Keratinocyte (primary cell): ENCODE measurements around the genes APOL4 and IFT27.

CAGE:
- cytosol, long polyA minus RNA: no peak
- cytosol, long polyA plus RNA: no peak
- long polyA plus RNA: no peak
- nucleus, long polyA minus RNA: no peak
- nucleus, long polyA plus RNA: no peak
These were observed at the start of gene APOL4 for GRCh38 chr22:36201504-36202302. Gene APOL4 (minus strand): TSS chr22:36201809.

CAGE:
- cytosol, long polyA minus RNA: no peak
- cytosol, long polyA plus RNA: no peak
- long polyA plus RNA: no peak
- nucleus, long polyA minus RNA: no peak
- nucleus, long polyA plus RNA: no peak
These were observed 18.8 kb upstream of the APOL4 start for GRCh38 chr22:36220394-36220876.

DNA sequence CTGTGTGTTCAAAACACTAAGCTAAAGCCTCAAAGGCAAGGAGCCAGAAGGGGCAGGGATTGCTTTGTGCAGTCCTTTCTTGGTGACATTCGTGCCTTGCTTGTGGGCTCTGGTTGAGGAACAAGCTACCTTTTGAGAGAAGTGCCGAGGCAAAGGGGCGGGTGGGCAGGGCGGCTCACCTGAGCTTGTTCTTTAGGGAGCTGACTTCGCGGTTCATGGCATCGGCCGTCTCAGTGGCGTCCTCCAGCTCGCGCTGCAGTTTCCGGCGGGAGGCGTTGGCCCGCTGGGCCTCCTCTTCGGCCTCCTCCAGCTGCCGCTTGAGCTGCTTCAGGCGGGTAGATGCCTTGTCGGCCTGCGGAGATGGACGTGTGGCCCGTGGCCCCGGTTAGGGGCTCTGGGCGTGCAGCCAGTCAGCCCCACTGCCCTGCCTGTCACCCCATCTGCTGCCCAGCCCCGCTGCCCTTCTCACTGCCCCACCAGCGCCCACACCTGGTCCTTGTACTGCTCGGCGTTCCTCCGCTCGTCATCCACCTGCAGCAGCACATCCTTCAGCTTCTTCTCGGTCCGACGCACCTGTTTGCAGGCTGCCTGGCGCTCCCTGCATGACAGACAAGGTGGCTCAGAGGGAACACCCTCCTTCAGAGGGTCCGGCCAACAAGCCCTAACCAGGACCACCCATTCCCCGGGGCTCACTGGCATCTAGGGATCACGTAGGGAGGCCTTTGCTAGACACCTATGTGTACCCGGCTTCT lies 31.2 kb downstream of the APOL1 start:
CAGE:
- cytosol, long polyA minus RNA: no peak
- cytosol, long polyA plus RNA: no peak
- long polyA plus RNA: no peak
- nucleus, long polyA minus RNA: no peak
- nucleus, long polyA plus RNA: start-site peak on the plus strand centred at position 541 of the sequence, 108 bp wide, 5 and 22 reads in 2 replicates

DNA sequence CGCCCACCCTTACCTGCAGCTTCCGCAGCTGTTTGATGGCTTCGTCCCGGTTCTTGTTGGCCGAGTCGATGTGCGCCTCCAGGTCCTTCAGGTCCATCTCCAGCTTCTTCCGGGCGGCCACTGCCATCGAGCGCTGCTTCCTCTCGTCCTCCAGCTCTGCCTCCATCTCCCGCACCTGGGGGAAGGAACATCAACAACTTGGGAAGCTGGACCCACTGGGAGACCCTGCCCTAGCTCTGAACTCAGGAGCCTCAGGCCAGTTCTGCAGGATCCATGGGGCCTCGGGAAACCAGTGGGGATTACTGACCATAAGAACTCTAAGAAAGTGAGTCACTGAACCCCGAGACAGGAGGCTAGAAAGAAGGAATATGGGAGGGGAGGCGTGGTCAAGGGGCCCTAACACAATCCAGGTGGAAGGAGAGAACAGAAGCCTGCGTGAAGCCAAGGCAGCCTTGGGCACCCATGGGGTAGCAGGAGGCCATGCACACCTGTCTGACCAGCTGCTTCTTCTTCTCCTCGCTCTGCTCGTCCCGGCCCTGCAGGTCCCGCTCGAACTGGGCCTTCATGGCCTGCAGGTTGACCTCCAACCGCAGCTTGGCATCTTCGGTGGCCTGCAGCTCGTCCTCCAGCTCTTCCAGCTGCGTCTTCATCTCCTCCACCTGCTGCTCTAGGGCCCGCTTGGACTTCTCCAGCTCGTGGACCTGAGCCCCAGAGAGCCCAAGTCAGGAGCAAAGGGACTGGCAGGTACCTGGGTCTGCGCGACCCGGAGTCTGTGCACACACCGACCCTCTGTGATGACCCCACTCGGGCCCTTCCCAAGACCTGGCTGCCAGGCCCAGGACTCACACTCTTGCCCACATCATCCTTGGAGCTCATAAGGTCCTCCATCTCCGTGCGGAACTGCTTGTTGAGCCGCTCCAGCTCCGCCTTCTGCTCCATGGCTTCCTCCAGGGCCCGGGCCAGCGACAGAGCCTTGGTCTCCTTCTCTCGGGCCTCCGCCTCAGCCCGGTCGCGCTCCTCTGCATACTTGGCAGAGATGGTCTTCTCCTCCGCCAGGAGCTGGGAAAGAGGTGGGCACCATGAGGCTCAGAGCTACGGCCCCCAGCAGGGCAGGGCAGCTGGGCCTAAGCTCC lies 35.7 kb downstream of the APOL1 start:
CAGE:
- cytosol, long polyA minus RNA: start-site peak on the minus strand centred at position 51 of the sequence, 18 bp wide, 55 reads; start-site peak on the minus strand centred at position 917 of the sequence, 132 bp wide, 201 reads
- cytosol, long polyA plus RNA: no peak
- long polyA plus RNA: no peak
- nucleus, long polyA minus RNA: start-site peak on the minus strand centred at position 99 of the sequence, 139 bp wide, 475 reads; start-site peak on the minus strand centred at position 537 of the sequence, 61 bp wide, 161 reads; start-site peak on the minus strand centred at position 951 of the sequence, 198 bp wide, 714 reads
- nucleus, long polyA plus RNA: no peak

CAGE:
- cytosol, long polyA minus RNA: no peak
- cytosol, long polyA plus RNA: no peak
- long polyA plus RNA: no peak
- nucleus, long polyA minus RNA: no peak
- nucleus, long polyA plus RNA: no peak
These were observed 36.5 kb downstream of the APOL1 start for GRCh38 chr22:36289372-36289818.

DNA sequence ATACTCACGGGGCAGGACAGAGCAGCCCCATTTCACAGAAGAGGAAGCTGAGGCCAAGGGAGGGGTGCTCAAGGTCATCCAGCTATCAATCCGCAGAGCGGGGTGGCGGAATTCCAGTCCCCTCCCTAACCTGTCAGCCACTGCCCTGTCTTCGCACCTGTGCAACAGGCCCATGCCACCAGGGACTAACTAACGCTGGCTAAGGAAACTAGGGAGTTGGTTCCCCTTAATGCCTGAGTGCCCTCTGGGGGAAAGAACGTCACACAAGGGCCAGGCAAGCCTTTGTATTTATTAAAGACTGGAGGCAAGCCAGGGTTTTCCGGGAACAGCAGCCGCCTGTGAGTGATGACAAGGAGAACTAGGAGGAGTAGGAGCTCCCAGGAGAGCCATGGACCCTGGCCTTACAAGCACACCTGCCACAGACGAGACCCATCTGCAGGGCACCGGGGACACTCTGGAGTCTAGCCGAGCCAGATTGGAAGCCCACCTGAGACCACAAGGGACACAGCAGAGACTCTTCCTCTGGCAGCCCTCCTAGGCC lies 64.5 kb downstream of the MYH9 start:
CAGE:
- cytosol, long polyA minus RNA: no peak
- cytosol, long polyA plus RNA: no peak
- long polyA plus RNA: no peak
- nucleus, long polyA minus RNA: no peak
- nucleus, long polyA plus RNA: no peak

DNA sequence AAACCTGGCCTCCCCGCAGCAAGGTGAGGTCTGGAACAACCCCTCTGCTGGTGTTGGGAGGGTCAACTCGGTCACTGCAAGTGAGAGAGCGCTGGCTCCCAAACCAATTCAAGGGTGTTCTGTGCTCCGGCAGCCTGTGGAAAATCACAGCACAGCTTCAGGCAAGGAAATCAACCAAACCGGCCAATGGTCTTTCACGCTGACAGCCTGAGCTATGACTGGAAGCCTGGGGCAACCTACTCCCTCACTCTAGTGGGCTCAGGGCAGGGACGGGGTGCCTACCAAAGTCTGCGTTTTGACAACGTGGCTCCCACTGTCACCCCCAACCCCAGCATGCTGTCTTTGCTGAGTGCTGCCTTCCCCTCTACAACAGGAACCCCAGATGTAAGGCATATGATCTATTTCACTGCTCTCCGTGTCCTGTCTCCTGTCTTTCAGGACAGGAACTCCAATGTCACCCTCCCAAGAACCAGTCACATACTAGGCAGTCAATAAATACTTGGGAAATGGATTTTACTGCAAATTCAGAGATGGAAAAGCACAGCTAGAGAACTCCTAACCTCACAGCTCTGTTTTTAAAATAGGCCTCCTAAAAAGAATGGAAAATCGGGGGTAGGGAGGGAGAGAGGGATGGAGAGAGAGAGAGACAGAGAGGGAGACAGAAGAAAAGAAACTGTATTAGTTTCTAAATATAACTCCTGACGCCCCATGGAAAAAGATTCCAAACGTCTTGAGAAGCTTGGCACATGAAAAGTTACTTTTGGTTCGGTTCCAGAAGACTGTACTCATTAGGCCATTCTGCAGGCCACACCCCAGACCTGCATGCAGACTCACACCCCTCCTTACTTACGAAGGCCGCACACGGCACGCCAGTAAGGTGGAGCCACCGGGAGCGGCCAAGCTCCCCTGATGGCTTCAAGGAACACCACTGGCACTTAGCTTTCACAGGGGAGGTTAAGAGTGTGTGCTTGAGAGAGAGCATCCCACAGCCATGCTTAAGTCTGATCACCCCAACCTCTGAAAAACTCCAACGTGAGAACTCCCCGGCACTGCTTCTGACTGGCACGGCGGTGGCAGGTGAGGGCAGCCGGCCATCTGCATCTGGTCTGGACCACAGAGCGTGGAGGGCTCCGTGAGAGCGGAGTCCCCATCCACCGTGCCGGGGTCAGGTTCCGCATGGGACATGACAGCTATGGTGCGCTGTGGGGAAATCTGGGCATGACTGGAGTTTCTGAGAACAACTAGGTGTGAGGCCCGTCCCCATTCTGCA lies 62.8 kb downstream of the MYH9 start:
CAGE:
- cytosol, long polyA minus RNA: no peak
- cytosol, long polyA plus RNA: no peak
- long polyA plus RNA: no peak
- nucleus, long polyA minus RNA: no peak
- nucleus, long polyA plus RNA: no peak

DNA sequence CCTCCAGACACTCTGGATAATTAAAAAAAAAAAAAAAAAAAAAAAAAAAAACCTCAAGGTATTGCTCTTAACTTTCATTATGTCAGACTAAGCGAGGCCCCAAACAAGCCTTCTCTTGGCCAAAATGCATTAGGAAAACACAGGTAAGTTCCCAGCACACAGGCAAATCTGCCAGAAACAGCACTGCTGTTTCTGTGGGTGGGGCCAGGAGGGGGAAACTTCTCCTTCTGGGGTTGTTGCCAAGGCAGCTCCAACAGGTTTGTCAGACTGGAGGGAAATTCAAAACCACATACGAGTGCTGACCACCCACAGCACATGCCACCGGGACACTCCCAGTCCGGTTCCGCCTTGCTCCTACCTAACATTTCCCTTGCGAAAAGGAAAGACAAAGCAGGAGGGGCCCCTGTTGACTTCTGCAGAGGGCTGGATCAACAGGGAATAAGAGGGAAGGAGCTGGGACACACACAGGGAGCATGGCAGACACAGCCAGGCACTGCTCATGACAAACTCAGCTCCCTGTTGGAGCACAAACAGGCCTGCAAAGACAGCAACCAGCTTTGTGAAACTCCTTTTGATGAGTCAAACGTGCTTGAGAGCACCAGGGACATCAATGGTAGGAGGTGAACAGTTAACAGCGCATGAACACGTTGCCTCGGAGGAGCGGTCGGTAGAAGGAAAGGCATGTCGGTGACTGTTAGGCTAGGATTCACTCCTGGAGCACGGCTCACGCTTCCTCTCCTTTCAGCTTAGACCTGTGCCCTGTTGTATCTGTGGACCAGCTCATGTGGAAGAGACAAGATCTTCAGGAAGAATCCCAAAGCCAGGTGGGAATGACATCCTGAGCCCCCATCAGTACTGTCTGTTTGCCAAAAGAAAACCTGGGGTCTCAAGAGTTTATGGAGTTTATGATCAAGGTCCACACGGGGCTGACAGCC lies 54.9 kb downstream of the MYH9 start:
CAGE:
- cytosol, long polyA minus RNA: no peak
- cytosol, long polyA plus RNA: no peak
- long polyA plus RNA: no peak
- nucleus, long polyA minus RNA: no peak
- nucleus, long polyA plus RNA: no peak

DNA sequence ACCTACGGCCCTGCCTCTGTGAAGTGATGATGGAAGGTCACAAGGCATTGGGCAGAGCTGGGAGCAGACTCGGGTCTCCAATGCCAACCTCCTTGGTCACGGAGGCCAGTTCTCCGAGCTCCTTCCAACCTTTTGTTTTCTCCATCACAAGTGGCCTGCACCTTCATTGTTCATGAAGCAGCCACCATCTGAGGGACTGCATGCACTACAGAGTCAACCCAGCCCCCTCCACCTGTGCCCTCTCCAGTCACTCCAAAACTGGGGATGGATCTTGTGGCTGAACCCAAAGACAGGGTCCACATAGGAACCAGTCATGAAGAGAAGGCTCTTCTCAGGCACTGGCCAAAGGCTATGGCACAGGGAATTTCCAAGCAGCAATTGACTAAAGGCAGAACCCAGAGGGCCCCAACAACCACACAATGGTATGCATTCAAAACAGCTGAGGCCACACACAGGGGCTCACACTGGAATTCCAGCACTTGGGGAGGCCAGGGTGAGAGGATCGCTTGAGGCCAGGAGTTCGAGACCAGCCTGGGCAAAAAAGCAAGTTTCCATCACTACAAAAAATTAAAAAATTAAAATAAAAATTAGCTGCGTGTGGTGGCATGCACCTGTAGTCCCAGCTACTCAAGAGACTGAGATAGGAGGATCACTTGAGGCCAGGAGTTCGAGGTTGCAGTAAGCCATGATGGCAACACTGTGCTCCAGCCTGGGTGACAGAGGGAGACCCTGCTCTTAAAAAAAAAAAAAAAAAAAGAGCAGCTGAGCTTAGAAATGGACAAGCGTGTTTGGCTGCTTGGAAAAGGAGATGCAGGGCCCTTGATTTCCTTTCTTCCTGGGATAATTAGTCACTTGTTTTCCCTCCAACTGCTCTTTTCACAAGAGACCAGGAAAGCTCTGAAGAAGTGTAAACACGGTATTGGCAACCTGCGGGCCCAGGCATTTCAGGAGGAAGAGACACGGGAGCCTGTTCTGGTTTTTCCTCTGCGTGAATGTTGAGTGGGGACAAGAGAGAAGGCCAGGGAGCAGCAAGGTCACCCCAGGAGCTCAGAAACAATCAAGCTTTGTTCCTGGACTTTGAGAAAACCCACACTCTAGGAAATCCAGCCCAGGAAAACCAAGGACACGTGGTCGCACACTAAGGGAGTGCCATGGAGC lies 44.6 kb downstream of the MYH9 start:
CAGE:
- cytosol, long polyA minus RNA: no peak
- cytosol, long polyA plus RNA: no peak
- long polyA plus RNA: no peak
- nucleus, long polyA minus RNA: no peak
- nucleus, long polyA plus RNA: no peak

DNA sequence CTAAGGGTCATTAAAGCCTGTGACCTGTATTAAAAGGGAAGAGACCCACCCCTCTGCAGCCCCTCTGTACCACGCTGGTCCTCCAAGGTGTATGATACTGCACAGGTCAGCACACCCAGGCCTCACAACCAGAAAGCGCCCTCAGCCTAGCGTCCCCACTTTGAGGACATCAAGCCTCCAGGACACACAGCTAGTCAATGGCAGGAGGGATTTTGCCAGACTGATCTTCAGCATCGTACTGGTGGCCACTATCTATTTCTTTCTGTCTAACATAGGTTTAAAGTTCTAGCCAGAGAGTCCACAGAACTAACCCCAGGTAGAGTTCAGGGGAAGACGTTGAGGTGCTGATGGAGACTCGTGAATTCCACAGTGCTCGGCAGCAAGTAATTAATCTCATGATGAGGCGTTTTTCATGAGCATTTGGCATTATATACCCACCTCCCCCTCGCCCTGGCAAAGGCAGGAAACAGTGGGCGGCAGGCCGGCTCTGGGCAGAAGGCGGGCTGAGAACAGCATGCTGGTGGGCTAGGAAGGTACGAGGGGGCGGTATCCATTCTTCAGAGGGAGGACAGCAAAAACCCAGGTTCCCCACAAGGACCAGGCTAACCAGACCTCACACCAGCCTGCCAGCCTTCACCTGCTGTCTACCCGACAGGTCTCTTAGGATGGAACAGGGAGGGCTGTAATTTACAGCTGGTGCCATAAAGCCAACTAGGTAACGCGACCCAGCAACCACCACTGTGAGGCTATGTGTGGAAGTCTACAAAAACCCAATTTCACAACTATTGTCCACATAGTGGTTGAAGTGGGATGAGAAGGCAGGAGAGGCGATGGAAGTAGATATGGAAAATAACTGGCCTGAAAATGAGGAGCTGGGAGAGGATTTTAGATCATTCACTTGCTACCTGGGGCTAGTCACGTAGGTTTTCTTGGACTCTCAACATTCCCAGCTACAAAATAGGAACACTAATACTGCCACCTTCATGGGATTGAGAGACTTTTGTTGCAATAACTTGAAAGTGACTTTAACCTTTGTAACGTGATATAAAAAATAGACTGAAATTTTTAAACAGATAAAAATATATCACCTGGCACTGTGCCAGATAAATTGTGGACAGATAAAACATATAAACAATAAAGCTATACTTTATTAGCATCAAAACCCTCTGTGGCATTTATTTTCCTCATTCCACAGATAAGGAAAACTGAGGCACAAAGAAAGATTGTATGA lies 18.4 kb downstream of the MYH9 start:
CAGE:
- cytosol, long polyA minus RNA: no peak
- cytosol, long polyA plus RNA: no peak
- long polyA plus RNA: no peak
- nucleus, long polyA minus RNA: no peak
- nucleus, long polyA plus RNA: no peak

CAGE:
- cytosol, long polyA minus RNA: no peak
- cytosol, long polyA plus RNA: no peak
- long polyA plus RNA: no peak
- nucleus, long polyA minus RNA: no peak
- nucleus, long polyA plus RNA: no peak
These were observed 1.2 kb downstream of the MYH9 start for GRCh38 chr22:36386298-36387301.

DNA sequence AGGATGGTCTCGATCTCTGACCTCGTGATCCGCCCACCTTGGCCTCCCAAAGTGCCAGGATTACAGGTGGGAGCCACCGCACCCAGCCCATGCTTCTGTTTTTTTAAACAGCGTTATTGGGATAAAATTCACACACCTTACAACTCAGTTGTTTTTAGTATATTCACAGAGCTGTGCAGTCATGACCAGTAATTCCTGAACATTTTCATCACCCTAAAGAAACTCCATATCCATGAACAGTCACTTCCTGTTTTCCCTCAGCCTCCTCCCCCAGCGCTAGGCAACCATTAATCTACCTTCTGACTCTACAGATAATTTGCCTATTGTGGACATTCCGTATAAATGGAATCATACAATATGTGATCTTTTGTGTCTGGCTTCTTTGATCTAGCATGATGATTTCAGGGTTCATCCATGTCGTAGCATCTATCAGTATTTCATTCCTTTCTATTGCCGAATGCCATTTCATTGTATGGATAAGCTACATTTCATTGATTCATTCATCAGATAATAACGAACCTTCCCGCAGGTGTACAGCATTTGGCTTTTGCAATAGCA lies 10.8 kb upstream of the MYH9 start:
CAGE:
- cytosol, long polyA minus RNA: no peak
- cytosol, long polyA plus RNA: no peak
- long polyA plus RNA: no peak
- nucleus, long polyA minus RNA: no peak
- nucleus, long polyA plus RNA: no peak

GRCh38 chr22:36405128-36406231 lies 17.7 kb upstream of the MYH9 start:
CAGE:
- cytosol, long polyA minus RNA: no peak
- cytosol, long polyA plus RNA: no peak
- long polyA plus RNA: no peak
- nucleus, long polyA minus RNA: no peak
- nucleus, long polyA plus RNA: no peak

GRCh38 chr22:36453254-36453712 lies 28.2 kb downstream of the TXN2 start:
CAGE:
- cytosol, long polyA minus RNA: no peak
- cytosol, long polyA plus RNA: no peak
- long polyA plus RNA: no peak
- nucleus, long polyA minus RNA: no peak
- nucleus, long polyA plus RNA: no peak

GRCh38 chr22:36465659-36466124 lies 15.7 kb downstream of the TXN2 start:
CAGE:
- cytosol, long polyA minus RNA: no peak
- cytosol, long polyA plus RNA: no peak
- long polyA plus RNA: no peak
- nucleus, long polyA minus RNA: no peak
- nucleus, long polyA plus RNA: no peak

DNA sequence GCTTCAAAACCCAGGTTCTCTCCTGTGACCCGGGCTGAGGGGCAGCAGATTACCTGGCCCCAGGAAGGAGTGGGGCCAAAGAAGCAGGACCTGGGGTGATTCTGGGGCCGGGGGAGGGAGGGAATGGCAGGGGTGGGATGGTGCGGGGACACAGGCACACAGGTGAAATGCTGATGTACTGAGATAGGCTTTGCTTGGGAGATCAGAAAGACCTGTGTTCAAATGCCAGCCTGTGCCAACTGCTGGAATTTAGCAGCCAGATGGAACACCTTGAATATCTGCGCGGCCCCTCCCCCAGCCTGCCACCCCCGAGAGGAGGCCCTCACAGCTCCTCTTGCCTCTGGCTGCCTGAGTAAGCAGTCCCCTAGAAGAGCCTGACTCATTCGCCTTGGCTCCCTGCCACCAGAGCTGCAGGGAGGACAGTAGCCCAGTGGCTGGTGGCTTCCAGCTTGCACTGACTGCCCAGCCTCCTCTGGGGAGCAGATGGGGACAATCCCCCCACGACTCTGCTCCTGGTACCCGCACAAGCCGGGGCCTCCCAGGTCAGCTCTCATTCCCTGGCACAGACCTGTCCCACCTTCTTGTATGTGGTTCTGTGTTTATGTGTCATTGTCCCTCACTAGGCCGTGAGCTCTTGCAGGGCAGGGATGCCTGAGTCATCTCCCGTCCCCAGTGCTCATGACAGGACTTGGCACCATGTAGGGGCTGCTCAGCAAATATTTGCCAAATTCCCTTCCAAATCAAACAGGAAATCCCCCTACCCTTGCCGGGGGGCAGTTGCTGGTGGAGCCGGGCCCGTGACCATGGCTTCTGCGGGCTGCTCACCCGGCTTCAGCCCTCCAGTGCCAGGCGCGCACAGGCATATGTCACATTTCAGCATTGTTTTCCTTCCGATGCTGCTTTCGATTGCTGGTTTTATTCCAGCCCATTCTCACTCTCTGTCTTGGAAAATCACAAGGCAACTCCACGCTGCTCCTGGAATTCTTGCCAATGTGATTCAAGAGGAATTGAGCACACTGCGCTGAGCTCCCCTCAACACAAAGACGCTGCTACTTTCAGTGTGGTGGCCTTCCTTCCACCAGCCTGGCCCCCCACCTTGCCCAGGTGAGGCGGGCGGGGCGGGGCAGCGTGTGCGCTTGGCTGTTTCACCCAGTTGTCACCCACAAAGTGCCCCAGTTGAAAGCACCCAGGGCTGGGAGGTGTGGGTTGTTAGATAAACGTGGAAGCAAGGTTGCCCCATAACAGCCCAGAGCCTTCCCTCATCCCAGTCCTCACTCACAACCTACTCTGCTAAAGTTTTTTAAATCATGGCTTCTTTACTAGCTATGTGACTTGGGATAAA lies 43.5 kb downstream of the CACNG2 start:
CAGE:
- cytosol, long polyA minus RNA: no peak
- cytosol, long polyA plus RNA: no peak
- long polyA plus RNA: no peak
- nucleus, long polyA minus RNA: no peak
- nucleus, long polyA plus RNA: no peak

CAGE:
- cytosol, long polyA minus RNA: no peak
- cytosol, long polyA plus RNA: no peak
- long polyA plus RNA: no peak
- nucleus, long polyA minus RNA: no peak
- nucleus, long polyA plus RNA: no peak
These were observed 34.5 kb downstream of the IFT27 start for GRCh38 chr22:36741326-36741882.

GRCh38 chr22:36775518-36776748 lies at the start of gene IFT27:
Gene IFT27 (minus strand): TSS chr22:36776119.
CAGE:
- cytosol, long polyA minus RNA: start-site peak on the minus strand at chr22:36776091-36776117, 5 reads
- cytosol, long polyA plus RNA: no peak
- long polyA plus RNA: no peak
- nucleus, long polyA minus RNA: no peak
- nucleus, long polyA plus RNA: no peak

GRCh38 chr22:36921221-36921741 lies 7.9 kb downstream of the CSF2RB start:
CAGE:
- cytosol, long polyA minus RNA: no peak
- cytosol, long polyA plus RNA: no peak
- long polyA plus RNA: no peak
- nucleus, long polyA minus RNA: no peak
- nucleus, long polyA plus RNA: no peak

DNA sequence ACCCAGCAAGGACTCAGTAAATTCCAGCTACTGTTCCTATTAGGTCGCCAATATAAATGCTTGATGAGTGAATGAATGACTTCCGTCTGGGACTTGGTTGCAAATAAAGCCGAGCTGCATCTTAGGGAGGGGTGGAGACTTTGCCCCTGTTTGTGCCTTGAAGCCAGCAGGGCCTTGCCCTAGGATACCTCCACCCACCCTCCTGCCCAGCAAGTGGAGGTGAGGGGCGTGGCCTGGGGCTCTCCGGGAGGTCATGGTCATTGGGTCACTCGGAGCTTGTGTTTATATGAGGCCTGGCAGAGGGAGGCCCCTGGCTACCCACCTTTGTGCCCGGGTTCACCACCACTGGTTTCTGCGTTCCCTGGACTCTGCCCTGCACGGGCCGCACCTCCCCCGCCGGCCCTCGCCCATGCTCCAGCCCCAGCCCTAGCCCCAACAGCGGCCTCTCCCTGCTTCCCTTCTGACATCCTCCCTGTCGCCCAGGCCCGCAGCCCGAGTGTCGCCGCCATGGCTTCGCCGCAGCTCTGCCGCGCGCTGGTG lies 4.2 kb downstream of the MPST start:
CAGE:
- cytosol, long polyA minus RNA: no peak
- cytosol, long polyA plus RNA: no peak
- long polyA plus RNA: no peak
- nucleus, long polyA minus RNA: no peak
- nucleus, long polyA plus RNA: no peak